Hematopoietic multipotent progenitor cell (in vitro differentiated cells): ENCODE data around the genes MRI1, OR7C2 and ILVBL.

GRCh38 chr19:13103547-13104119, 975 bp upstream of the LYL1 start:
- CAGE, long polyA plus RNA = no peak

- CAGE, long polyA plus RNA = no peak
These were observed 13.1 kb downstream of the STX10 start for GRCh38 chr19:13137077-13137536.

DNA sequence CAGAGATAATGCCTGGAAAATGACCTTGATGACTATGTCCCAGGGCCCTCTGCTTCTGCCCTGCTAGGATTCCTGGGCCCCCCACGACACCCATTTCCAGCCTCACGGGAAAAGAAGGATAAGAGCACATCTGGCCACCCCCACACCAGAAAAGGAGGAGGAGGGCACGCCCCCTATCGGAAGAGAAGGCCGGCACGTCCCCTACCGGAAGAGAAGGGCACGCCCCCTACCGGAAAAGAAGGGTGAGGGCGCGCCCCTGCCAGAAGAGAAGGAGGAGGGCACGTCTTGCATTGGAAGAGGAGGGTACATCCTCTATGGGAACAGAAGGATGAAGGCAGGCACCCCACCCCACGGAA, 84.3 kb downstream of the IER2 start:
- CAGE, long polyA plus RNA = no peak

DNA sequence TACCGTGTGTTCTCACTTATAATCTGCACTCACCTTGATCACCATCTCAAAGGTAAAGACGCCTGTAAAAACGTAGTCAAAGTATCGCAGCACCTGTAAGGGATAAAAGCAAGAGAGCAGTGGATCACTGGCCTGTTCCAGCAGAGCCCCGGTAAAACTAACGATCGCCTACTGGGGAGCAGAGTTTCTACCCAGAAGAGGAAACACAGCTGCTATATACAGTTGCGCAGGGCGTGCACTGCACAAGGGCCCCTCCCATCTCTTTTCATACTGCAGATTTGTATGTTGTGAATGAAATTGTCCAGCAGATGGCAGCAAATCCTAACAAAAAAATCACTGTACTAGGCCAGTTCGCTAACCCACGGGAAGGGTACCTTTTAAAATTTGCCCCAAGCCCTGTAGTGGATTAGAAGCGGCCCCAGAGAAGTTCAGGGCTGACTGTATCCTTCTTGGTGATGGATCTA, 126.9 kb downstream of the IER2 start:
- CAGE, long polyA plus RNA = no peak

GRCh38 chr19:13702458-13702850, 45.2 kb upstream of the YJU2B start:
- CAGE, long polyA plus RNA = no peak

DNA sequence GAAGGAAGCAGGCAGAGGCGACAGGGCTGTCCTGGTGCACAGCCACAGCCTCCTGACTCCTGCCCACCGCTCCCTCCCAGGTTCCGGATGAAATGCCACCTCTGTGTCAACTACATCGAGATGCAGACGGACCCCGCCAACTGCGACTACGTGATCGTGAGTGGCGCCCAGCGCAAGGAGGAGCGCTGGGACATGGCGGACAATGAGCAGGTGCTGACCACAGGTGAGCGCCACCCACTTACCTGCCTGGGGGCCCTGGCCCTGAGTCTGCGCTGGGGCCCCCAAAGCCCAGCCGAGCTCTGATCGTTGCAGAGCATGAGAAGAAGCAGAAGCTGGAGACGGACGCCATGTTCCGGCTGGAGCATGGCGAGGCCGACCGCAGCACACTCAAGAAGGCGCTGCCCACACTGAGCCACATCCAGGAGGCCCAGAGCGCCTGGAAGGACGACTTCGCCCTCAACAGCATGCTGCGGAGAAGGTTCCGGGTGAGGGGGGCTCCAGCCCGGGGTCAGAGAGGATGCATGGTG, 5.5 kb upstream of the MRI1 start:
- CAGE, long polyA plus RNA = no peak

DNA sequence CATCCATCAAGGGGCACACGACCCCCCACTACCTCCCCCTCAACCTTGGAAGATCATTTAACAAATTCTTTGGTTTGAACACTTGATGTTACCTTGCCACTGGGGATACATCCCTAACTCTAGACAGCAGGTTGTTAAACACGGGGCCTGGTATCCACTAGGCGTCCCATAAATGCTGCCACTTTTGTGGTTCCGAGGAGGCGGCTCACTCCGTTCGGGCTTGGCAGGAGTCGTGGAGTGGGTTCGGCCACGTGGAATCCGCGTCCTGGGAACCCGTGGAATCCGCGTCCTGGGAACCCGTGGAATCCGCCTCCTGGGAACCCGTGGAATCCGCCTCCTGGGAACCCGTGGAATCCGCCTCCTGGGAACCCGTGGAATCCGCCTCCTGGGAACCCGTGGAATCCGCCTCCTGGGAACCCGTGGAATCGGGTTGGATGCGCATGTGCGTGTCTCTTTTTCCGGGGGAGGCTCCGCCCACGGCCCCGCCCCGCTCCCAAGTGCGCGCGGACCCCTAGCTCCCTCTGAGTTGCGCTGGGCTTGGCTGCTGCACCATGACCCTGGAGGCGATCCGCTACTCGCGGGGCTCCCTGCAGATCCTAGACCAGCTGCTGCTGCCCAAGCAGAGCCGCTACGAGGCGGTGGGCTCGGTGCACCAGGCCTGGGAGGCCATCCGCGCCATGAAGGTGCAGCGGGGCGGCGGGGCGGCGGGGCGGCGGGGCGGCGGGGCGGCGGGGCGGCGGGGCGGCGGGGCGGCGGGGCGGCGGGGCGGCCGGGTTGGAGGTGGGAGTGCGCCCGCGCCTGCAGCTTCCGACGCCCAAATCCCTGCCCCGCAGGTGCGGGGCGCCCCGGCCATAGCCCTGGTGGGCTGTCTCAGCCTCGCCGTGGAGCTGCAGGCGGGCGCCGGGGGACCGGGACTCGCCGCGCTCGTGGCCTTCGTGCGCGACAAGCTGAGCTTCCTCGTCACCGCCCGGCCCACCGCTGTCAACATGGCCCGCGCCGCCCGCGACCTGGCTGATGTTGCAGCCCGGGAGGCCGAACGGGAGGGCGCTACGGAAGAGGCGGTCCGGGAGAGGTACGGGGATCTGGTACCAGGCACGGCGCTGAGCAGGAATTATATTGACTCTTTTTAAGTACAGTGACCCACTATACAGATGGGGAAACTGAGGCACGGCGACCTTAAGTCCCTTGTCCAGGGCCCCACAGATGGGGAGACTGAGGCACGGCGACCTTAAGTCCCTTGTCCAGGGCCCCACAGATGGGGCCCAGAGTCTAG, at the start of gene MRI1:
MRI1 (plus strand) TSS at position 485 of the 1,273 bp plus-strand sequence.
- CAGE, long polyA plus RNA = no peak

- CAGE, long polyA plus RNA = no peak
These were observed 35.1 kb downstream of the ZSWIM4 start for GRCh38 chr19:13830001-13831046.

DNA sequence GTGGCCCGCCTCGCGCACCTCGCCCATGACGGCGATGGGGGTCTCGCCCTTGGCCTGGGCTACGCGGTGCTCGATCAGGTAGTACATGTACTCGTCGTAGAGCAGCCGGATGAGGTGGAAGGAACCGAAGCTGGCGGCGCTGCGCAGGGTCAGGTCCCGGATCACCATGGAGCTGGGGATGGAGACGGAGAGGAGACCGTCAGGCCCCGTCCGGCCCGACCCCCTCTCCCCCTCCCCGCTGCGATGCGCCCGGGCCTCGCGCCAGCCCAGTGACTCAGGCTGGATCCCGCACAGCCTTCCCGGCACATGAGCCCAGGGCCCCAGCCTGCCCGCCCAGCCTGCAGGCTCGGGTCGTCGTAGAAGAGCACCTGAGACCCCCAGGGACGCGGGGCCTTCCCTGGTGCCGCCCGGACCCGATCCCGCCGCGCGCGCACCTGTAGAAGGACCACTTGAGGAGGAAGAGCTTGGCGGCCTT, 10.8 kb downstream of the DCAF15 start:
- CAGE, long polyA plus RNA = no peak

DNA sequence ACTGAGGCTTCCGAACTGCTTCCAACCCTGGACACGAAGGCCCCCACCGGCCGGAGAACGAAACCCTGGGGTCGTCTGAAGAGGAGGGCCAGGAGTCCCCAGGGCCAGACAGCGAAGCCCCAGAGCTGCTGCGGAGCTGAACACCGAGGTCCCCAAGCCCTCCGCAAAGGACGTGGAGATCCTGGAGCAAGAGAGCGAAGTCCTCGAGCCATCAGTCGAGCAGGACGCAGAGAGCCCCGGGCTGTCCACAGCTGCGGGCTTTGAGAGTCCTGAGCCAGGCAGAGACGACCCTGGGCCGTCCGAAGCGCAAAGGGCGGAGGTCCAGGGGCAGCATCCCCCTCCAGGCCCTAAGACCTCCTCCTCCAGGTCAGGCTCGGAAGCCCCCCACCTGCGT, 279 bp downstream of the MISP3 start:
- CAGE, long polyA plus RNA = no peak

DNA sequence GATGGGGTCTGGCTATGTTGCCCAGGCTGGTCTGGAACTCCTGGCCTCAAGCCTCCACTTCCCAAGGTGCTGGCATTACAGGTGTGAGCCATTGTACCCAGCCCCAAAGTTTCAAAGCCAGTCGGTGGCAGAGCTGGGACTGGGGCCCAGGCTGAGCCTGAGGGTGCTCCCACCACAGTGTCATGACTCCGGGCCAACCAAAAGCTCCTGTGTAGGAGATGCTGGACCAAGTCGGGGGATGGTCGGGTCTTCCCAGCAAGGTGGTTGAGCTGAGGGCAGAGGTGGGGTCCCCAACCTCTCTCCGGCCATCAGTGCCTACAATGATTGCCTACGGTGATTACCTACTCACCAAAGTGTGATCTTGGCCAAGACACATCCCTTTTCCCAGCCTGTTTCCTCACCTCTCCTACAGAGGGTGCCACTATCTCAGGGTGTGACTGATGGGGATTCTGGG, 10.8 kb upstream of the C19orf67 start:
- CAGE, long polyA plus RNA = no peak

DNA sequence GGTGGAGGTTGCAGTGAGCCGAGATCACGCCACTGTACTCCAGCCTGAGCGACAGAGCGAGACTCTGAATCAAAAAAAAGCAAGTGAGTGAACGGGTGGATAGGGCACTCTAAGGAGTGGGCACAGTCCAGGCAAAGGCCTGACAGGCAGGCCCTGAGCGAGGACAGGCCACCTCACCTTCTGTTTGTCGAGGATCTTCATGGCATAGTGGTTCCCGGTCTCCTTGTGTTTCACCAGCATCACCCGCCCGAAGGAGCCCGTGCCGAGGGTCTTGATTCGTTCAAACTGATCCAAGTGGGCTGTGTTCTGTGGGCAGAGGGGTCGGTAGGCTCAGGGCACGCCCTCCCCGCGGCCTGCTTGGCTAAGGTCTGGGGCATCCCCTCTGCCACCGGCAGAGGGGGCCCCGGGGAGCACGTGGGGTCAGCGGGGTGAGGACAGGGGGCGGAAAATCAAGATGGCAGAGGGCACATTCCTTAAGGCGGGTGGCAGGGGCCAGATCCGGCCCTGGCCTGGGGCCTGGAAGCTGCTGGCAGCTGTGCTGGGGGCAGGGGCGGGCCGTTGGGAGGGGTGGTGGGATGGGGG, 10.9 kb downstream of the PRKACA start:
- CAGE, long polyA plus RNA = no peak

GRCh38 chr19:14169852-14170454, 33.6 kb upstream of the ASF1B start:
- CAGE, long polyA plus RNA = no peak

- CAGE, long polyA plus RNA = no peak
These were observed 621 bp downstream of the ADGRL1 start for GRCh38 chr19:14205325-14205771.

DNA sequence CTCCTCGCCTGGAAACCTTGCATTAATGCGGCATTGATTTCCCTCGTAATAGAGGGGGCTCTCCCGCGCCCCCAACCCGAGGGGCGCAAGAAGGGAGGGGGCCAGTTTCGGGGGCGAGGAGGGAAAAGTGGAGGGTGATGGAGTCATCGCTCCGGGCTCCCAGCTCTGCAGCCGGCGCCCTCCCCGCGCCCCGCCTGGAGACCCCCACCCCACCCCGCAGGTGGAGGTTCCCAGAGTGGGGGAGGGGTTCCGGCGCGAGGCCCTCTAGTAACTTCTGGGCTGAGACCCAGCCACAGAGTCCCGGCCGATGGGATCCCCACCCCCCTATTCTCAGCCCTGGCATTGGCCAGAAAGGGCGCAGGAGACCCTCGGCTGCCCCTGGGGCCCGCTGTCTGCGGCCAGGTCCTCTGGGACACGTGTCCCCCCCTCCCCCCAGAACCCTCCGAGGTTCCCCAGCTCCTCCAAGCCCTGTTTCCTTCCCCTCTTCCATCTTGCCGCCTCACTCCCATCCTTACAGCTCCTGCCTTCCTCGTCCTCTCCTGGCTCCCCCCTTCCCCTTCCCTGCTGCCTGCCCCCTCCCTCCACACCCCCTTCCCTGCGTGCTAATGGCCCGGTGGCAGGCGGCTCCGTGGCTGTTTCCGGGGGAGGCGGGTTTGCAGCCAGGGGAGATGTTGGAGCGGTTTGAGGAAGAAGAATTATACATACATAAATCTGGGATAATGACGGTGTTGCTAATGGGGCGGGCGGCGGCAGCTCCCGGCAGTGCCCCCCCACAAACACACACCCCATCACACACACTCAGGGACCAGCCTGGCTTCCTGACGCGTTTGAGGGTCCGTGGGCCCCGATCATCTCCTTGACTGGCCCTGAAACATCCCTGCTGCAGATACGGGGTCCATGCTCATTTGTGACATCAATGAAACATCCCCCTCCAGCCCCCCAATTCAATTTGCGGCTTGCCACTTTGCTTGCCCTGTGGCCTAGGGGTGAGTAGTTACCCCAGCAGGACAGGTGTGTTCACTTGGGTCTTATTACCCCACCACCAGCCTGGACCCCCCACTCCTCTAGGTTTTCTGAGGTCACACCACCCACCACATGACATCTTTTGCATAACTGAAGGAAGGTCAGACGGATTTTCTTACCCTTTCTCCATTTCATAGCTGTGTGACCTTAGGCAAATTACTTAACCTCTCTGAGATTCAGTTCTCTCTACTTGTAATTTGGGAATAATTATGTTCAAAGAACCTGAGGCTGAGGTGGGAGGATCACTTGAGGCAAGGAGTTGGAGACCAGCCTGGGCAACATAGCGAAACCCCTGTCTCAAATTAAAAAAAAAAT, 43.4 kb upstream of the ADGRL1 start:
- CAGE, long polyA plus RNA = no peak

DNA sequence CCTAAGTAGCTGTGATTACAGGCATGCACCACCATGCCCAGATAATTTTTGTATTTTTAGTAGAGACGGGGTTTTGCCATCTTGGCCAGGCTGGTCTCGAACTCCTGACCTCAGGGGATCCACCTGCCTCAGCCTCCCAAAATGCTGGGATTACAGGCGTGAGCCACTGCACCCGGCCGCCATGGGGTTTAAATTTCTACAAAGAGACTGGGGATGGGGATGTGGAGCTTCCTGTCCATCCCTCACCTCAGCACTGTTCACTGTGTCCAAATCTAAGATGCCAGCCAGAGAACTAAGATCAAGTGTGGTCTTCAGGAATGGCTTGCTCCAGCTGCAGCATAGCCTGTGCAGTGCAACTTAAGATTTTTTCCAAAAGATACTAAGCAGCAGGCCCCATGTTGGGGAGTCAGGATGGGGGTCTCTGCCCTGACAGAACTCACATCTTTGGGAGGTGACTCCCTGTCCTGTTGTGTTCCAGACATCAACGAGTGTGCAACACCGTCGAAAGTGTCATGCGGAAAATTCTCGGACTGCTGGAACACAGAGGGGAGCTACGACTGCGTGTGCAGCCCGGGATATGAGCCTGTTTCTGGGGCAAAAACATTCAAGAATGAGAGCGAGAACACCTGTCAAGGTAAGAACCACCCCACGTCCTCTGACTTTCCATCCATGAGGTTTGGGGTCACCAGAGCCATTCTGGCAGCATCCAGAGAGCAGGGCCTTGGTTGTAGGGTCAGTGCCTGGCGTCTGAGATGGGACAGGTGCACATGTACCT, 9.4 kb downstream of the ADGRE5 start:
- CAGE, long polyA plus RNA = no peak

DNA sequence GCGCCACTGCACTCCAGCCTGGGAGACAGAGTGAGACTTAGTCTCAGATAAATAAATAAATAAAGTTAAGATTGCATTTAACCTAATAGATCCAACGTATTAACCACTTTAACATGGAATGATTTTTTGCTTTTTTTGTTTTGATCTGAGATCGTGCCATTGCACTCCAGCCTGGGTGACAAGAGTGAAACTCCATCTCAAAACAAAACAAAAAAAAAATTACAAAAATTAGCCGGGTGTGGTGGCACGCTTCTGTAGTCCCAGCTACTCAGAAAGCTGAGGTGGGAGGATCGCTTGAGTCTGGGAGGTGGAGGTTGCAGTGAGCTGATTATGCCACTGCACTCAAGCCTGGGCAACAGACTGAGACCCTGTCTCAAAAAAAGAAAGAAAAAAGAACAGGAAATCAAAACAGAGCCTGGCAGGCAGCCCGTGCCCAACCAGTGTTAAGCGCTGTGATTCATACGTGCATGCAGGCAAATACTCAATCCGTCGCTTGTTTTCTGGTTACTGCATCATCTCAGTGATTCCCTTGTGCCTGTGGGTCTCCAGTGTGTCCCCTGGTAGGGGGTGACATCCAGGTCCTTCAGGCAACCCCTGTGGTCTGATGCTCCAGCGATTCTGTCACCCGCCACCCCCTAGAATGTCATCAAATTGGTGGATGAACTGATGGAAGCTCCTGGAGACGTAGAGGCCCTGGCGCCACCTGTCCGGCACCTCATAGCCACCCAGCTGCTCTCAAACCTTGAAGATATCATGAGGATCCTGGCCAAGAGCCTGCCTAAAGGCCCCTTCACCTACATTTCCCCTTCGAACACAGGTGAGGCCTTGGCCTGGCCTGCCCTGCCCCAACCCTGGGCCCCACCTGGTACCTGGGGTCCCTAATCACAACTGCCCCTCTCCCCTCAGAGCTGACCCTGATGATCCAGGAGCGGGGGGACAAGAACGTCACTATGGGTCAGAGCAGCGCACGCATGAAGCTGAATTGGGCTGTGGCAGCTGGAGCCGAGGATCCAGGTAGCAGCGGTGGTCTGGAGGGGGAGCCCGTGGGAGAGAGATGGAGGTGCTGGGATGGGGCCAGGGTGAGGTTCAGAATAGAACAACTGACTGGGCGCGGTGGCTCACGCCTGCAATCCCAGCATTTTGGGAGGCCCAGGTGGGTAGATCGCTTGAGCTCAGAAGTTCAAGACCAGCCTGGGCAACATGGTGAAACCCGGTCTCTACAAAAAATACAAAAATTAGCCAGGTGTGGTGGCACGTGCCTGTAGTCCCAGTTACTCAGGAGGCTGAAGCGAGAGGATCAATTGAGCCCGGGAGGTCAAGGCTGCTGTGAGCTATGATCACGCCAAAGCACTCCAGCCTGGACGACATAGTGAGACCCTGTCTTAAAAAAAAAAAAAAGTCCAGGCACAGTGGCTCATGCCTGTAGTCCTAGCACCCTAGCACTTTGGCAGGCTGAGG, 17.9 kb downstream of the DDX39A start:
- CAGE, long polyA plus RNA = no peak

DNA sequence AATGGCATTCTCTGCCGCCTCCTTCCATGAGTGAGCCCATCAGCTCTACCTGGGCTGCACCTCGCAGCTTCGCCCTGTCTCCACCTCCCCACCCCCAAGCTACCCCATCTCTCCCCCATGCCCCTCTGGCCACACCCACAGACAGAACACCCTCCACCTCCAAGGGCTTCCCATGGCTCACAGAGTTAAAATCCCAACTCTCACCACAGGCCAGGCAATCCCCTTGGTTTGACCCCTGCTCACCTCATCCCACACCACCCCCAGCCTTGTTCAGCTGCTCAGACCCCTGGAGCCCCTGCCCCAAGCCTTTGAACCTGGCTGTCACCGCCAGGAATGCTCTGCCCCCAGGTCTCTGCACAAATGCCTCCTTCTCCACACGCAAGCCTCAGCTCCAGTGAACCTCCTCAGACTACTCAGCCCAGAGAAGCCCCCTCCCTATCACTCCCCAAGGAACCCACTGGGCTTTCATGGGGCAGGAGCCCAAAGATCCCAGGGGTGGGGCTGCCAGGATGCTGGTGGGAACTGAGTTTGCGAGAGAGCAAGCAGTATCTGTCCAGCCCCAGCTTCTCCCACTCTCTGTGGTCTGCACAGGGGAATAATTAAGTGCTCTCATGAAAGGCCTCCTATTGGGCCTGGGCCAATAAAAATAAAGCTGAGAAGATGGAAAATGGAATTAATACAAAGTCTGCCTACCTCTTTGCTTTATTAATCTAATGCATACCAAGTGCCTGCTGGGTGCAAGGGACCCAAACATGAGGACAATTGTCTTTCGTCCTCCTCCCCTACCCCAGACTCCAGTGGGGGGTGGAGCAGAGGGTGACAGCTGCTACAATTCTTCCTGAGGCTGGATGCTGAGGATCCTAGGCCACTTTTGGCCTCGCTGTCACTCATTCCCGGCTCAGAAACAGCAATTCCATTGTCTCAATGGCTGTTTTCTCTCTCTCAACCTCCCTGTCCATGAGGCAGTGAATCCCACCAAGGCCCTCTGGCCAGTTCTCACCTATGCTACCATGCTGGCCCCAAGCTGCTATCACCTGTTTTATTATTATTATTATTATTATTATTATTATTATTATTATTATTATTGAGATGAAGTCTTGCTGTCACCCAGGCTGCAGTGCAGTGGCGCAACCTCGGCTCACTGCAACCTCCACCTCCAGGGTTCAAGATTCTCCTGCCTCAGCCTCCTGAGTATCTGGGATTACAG, 5.5 kb downstream of the DDX39A start:
- CAGE, long polyA plus RNA = no peak

DNA sequence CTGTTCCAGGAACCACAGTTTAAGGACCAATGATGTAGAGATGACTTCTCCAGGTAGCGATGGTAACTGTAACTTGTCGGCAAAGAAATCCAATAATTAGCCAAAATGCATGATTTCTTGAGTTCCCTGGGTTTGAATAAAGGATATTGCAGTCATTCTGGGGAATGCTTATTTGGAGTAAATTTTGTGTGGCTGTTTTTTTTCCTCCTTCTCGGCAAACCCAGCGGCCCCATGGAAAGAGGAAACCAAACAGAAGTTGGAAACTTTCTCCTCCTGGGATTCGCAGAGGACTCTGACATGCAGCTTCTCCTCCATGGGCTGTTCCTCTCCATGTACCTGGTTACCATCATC, at the start of gene OR7C2:
OR7C2 (plus strand) TSS at position 232 of the 351 bp plus-strand sequence.
- CAGE, long polyA plus RNA = no peak

- CAGE, long polyA plus RNA = no peak
These were observed at the start of gene ILVBL for GRCh38 chr19:15124908-15125848. Gene ILVBL (minus strand): TSS chr19:15125786.